Measurements from ENCODE around the genes OR6B2 and SNED1.

DNA sequence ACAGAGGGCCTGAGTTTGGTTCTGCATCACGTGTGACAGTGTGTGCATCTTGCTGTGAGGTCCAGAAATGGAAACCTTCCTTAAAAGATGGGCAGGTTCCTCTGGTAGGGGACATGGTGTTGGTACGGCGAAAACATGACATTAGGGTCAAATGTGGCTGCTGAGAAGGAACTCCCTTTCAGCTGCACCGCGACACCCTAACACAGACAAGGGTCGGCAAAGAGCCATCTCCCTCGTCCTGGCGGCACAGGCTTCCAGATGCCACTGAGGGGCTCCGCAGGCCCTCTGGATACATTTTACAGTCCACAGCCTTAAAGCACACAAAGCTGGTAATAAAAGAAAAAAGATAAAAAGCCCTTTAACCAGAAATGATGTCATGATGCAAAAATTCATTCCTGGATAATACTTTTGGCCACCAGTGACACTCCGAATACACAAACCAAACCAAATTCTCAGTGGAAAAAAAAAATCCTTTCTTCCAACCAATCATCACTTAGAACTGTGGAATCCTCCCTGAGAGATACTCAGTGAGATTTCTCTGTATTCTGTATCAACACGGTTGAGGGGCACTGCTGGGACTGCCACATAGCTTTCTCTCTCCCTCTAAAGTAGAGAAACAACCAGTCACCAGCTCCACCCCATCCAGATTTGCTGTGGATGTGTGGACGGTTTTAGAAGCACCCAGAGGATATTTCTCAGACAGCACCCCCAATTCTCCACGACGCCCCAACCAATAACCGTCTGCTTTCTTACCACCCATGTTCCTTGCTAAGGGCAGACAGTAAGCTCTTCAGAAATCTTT lies 174.8 kb downstream of the HDAC4 start:
- PRO-cap, result unidirectional peak, plus-strand start at position 550 of the sequence

DNA sequence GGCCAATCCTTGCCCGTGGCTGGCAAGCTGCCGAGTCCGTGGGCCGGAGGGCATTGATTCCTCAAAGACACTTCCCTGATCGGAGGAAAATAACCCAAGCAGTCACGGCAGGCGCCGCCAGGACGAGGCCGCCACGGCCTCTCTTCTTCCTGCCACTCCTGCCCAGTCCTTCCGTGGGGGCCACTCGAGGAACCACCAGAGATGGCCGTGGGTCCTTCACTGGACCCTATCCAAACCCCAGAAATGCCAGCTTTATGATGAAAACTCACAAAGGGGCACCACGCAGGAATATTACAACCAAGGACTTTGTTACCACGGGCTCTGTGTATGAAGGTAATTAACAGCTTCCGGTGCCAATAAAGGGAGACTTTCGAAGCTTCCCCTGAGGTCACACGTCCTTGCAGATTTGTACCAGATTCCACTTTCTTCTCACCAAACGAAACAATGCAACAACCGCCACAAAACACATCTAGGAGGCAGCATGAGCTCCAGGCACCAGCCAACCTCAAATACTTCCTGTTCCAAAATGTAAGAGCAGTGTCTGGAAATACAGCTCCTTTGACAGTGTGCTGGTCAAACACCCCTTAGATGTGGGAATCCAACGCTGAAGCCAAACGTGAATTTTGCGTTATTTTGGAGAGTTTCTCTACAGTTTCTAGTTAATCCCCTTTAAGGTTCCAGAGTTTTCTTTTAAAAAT lies 170.2 kb downstream of the HDAC4 start:
- PRO-cap, result no peak

DNA sequence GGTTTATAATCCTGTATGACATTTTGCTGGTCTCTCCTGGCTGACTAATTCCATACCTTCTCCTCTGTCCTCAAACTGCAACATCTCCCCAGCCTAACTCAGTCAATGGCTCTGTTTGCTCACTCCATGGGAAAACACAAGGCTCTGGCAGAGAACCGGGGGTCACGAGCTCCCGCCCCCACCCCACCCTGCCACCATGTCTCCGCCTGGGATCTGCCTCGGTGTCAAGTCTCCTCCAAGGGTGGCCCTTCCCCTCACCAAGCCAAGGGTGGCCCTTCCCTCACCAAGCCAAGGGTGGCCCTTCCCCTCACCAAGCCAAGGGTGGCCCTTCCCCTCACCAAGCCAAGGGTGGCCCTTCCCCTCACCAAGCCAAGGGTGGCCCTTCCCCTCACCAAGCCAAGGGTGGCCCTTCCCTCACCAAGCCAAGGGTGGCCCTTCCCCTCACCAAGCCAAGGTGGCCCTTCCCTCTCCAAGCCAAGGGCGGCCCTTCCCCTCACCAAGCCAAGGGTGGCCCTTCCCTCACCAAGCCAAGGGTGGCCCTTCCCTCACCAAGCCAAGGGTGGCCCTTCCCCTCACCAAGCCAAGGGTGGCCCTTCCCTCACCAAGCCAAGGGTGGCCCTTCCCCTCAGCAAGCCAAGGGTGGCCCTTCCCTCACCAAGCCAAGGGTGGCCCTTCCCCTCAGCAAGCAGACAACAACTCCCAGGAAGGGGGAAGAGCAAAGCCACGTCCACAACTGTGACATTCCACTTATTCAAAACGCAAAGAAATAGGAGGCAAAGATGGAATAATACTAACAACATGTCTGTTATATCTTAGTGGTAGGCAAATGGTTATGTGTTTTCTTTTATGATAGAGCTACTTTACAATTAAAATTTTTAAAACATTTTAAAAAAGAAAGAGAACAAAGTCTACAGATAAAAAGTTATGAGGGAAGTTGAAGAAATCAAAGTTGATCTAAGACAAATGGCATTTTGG lies 168.2 kb downstream of the HDAC4 start:
- PRO-cap, result no peak

GRCh38 chr2:239266382-239266789 lies 134.4 kb downstream of the HDAC4 start:
- PRO-cap, result no peak

DNA sequence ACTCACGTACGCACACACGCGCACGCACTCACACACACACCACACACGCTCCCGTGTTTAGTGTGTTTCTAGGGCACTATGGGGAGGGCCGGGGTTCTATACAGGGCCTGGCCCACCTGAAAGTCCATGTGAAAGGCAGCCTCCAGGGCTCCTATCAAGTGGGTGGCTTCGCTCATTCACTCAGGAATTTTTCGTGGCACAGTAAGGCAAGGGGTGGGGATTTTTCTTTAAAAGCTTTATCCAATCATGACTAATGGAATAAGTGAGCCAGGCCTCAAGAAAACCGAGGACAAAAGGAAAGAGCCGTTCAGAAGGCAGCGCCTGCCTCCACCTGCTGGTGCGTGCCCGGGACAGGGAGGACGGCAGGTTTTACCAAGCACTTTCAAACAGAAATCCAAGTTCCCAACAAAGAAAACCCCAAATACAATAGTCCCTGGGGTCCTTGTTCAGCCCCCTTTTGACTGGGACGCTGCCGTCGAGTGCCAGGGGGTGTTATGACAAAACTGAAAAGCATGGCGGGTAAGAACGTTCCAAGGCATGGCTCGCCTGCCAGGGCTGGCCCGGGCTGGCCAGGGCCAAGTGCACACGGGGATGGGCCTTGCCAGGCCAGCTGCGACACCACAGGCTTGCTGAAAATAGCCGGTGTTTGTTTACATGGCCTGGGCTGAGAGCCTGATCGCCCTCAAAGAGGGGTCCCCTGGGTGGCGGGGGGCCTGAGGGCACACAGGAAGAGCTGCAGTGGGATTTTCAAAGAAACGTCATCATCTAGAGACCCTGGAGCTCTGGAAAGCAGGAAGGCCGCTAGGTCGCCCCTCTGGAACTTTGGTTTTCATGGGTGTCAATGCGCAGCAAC lies 109.9 kb downstream of the HDAC4 start:
- PRO-cap, result no peak

- PRO-cap, result bidirectional peak, plus-strand start at chr2:239381183, minus-strand start at chr2:239381037
Observed at GRCh38 chr2:239380726-239381342, 20.0 kb downstream of the HDAC4 start.

- PRO-cap, result no peak
Observed at GRCh38 chr2:239977965-239979101, 46.8 kb downstream of the NDUFA10 start.

DNA sequence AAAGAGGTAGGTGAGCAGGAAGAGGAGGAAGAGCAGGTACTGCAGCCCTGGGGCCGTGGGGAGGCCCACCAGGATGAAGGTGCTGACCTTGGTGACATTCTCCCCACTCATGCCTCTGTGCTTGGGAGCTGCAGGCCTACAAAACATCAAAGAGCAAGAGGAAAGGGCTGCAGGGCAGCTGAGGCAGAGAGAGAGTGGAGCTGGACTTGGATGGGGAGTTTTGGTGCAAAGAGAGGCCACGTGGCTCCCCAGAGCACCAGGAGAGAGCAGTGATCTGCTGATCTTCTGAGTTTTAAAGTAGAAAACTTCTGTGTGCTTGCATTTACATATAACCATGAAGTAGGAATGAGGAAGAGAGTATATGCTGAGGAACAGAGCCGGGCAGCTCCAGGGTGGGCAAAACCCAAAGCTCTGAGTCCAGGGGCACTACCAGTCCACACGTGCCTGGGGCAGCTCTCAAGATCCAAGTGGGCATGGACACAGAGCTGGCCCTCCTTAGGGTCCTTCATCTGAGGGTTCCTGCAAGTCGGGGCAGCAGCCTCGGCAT lies at the start of gene OR6B2:
OR6B2 (minus strand) TSS at position 111 of the 547 bp plus-strand sequence.
- PRO-cap, result no peak

- PRO-cap, result no peak
Observed at GRCh38 chr2:240130575-240130980, 5.5 kb downstream of the COPS9 start.

- PRO-cap, result no peak
Observed at GRCh38 chr2:240558594-240559406, 1.0 kb upstream of the ANKMY1 start.

DNA sequence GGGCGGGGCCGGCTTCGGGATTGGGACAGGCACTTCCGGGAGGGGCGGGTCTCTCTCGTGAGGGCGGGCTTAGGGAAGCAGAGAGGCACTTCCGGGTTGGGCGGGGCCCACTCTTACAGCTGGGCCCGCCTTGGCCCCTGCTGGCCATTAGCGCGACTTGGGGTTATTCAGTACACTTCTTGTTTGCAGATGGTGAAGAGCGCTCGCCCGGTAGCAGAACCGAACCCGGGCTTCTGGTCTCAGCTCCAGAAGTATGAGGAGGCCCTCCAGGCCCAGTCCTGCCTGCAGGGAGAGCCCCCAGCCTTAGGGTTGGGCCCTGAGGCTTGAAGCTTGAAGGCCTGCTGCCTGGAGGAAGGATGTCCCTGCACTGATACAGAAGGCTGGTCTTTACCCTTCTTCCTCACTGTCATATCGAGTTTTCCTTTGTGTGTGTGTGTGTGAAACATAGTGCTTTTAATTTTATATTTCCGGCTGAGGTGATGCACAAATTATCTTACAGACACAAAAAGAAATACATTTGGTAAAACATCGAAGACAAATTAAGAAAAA lies 1.1 kb downstream of the DUSP28 start:
- PRO-cap, result bidirectional peak, plus-strand start at position 173 of the sequence, minus-strand start outside the sequence

GRCh38 chr2:240566125-240566930 lies 2.0 kb upstream of the RNPEPL1 start:
- PRO-cap, result bidirectional peak, plus-strand start at chr2:240566337, minus-strand start at chr2:240566234; bidirectional peak, plus-strand start at chr2:240566755, minus-strand start at chr2:240566462

GRCh38 chr2:240567686-240568279 lies 501 bp upstream of the RNPEPL1 start:
- PRO-cap, result bidirectional peak, plus-strand start at chr2:240567812, minus-strand start at chr2:240567777; bidirectional peak, plus-strand start at chr2:240568071, minus-strand start at chr2:240567872

DNA sequence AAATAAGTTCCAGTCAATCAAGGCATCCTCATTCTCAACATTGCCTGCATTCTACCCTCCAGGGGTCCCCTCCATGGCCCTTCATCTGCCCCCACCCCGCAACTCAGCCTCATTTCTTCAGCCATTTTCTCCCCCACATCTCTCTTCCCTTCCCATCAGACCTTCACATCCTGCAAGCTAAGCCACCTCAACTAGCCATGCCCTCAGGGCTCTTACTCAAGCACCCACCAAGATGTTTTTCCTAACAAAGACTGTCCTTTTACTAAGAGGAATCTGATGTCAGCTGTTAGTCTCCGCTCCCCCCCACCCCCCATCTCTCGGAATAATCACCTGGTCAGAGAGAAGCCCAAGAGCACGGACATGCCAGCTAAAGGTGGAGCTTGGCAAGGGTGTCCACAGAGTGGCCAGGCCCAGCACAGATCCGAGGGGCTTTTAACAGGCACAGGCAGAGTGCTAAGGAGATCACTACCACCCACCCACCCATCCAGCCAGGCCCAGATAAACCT lies 4.7 kb upstream of the CAPN10 start:
- PRO-cap, result no peak

- PRO-cap, result no peak
Observed at GRCh38 chr2:240633478-240633729, 8.1 kb downstream of the GPR35 start.

GRCh38 chr2:240819533-240820048 lies 428 bp downstream of the KIF1A start:
- PRO-cap, result no peak

- PRO-cap, result no peak
Observed at GRCh38 chr2:240831960-240832740, 12.1 kb upstream of the KIF1A start.

GRCh38 chr2:240965290-240965832 lies 33.1 kb upstream of the SNED1 start:
- PRO-cap, result no peak

- PRO-cap, result bidirectional peak, plus-strand start at chr2:240998655, minus-strand start at chr2:240998534
Observed at GRCh38 chr2:240998046-240998904, at the start of gene SNED1. TSS of gene SNED1 (plus strand) at chr2:240998618.

GRCh38 chr2:241035245-241036026 lies 37.0 kb downstream of the SNED1 start:
- PRO-cap, result no peak